AG10803 (cell line): ENCODE measurements around a stretch of chr19.

DNA sequence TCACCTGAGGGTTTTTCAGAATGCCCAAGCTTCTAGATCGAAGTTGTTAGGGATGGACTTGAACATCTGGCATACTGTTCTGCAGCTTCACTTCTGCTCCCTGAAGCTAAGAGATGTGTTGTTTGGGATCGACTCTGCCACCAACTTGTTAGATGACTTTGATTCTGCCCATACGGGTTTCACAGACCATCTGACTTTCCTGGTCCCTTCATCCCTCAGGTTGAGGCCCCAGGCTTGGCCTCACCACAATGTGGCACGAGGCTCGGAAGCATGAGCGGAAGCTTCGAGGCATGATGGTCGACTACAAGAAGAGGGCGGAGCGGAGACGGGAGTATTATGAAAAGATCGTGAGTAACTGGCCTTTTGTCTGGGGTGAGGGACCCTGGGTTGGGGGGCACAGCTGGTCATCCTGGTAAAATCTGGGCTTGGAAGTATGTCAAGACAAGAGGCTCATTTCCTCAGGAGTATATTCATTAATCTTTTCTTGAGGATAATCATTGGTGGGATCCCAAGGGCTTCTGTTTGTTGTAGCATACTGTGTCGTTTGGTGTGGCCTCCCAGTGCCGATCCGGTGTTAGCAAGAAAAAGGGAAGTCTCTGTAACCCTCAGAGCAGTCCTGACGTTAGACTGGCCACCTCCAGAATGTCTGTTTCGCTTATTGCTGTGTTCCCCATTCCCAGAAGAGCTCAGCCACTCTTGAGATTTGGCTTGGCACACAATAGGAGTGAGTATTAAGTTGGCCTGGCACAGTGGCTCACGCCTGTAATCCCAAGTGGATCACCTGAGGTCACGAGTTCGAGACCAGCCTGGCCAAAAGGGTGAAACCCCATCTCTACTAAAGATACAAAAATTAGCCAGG lies 1.3 kb downstream of the CLASRP start:
- RRBS, result no CpG with 5 or more reads among the region's 20 CpGs

DNA sequence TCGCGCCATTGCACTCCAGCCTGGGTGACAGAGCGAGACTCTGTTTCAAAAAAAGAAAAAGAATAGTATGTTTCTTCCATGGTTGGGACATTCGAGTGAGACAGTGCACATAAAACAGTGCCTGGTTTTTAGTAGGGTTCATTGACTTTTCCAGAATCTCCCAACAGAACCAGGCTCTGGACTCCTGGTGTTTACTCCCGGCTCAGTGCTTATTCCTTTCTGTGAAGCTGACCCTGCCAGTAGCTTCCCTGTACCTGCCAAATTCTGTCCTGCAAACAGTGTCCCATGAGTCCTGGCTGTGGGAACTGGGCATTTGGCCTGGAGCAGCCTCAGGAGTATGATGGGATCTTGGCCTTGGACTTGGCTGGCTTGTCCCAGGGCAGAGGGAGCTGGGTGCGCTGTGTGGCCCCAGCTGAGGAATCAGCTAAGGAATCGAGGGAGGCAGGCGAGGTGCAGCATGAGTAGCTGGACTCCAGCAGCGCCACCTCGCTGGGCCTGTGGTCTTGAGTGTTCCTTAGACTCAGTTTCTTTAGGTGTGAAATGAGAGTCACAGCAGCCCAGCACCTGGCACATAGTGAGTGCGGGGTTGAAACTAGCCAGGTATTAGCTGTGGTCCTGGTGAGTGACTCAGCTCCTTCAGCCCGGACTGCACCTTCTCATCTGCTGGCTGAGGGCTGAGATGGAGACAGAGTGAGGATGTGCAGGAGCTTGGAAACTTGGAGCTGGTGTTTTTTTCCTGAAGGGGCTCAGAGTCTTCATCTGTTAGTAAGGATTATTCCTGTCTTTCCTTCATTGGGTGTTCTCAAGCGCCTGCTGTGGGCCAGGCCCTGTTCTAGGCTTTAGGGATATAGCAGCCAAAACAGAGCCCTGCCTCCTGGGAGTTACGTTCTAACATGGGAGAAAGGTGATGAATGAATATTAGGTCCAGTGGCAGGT lies 10.4 kb downstream of the CLASRP start:
- RRBS, result no CpG with 5 or more reads among the region's 14 CpGs

DNA sequence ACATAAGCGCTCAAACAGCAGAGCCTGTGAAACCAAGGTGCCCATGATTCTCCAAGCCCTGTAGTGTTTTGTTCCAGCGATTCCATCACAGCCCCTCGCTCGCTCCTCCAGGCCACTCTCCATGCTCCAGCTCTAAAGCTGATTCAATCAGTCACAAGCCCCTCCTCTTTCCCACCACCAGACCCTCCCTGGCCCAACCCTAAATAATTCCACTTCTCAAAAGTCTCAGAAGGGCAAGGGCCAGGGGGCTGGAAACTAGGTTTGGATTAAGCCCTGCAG lies 1.6 kb downstream of the ZNF296 start:
- RRBS, result no CpG with 5 or more reads among the region's 4 CpGs

- RRBS, result no CpG with 5 or more reads among the region's 10 CpGs
These were observed 7.4 kb downstream of the TRAPPC6A start for GRCh38 chr19:45170544-45171064.

DNA sequence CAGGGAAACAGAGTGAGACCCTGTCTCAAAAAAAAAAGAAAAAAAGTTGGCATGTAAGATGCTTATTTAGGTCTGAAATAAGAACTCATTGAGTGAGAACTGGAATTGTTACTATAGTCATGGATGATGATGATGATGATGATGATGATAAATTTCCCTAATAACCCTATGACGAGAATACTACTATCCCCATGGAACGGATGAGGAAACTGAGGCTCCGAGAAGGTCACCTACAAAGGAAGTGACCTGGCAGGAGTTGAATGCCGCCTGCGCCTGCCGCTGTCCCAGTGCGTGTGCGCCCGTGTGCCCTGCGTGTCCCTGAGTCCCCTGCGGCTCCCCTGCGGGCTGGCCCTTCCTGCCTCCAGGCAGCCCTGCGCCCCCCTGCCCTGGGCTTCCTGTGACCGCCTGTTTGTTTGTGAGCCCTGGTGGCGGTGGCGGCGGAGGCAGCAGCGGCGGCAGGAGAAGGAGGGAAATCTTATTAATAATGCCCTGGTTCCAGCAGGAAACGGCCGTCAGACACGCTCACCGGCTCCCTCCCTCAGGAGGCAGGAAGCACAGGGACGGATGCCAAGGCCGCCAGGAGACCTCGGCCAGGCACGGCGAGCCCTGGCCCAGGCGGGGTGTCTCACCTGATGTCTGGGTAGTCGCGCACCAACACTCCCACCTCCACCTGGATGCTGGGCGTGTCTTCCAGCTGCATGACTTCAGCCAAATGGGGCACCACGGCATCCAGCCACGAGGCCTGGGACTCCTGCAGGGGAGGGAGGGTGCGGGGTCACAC lies 29.6 kb downstream of the EXOC3L2 start:
- RRBS, result no CpG with 5 or more reads among the region's 35 CpGs

DNA sequence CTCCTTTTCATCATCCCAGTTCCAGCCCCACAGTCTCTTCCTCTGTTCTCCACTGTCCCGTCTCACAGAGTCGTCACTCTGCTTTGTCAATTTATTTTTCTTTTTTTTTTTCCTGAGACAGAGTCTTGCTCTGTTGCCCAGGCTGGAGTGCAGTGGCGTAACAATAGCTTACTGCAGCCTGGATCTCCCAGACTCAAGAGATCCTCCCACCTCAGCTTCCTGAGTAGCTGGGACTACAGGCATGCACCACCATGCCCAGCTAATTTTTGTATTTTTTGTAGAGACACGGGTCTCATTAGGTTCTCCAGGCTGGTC lies 668 bp upstream of the EXOC3L2 start:
- RRBS, result no CpG with 5 or more reads among the region's 4 CpGs

GRCh38 chr19:45279697-45280311 lies 28.7 kb downstream of the MARK4 start:
- RRBS, result no CpG with 5 or more reads among the region's 5 CpGs

- RRBS, result 81% methylated on average over 4 of the region's 12 CpGs
These were observed 22.1 kb downstream of the CKM start for GRCh38 chr19:45300342-45301171.

DNA sequence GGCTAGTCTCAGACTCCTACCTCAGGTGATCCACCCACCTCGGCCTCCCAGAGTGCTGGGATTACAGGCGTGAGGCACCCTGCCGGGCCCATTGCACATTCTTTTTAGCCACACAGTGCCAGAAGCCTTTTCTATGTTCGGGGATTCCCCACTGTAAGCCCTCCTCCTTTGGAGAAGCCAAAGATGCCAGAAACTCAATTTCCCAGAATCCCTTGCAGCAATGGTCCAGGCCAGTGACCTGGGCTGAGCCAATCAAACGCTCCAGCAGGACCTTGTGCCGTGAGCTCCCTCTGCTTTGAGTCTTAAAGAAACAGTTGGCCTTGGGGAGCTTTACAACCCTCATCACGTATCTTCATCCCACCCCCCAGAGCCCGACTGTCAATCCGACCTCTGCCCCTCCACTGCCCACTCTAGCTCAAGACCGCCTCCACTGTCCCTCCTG lies 3.5 kb upstream of the CKM start:
- RRBS, result no CpG with 5 or more reads among the region's 10 CpGs

GRCh38 chr19:45404673-45404975 lies 245 bp downstream of the PPP1R13L start:
- RRBS, result no CpG with 5 or more reads among the region's 17 CpGs

- RRBS, result 2% methylated on average over 26 of the region's 81 CpGs
These were observed 16.0 kb upstream of the ERCC1 start for GRCh38 chr19:45439551-45440351.

DNA sequence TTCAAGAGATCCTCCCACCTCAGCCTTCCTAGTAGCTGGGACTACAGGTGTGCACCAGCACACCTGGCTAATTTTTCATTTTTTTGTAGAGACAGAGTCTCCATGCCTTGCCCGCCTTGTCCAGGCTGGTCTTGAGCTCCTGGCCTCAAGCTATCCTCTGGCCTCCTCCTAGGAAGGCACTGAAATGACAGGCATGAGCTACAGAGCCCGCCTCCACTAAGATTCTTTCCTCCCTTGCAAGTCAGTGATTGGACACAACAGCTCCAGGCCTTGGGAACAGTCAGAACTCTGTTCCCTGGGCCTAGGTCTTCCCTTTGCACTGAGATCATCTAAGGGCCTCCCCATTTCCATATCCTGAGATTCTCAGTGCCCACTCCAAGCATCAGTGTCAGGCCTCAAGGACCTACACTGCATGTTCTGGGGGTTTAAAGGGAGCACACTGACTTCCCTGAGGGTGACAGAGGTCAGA lies 17.1 kb upstream of the ERCC1 start:
- RRBS, result no CpG with 5 or more reads among the region's 2 CpGs

- RRBS, result 4% methylated on average over 8 of the region's 65 CpGs
These were observed 20.6 kb upstream of the ERCC1 start for GRCh38 chr19:45443899-45445136.

DNA sequence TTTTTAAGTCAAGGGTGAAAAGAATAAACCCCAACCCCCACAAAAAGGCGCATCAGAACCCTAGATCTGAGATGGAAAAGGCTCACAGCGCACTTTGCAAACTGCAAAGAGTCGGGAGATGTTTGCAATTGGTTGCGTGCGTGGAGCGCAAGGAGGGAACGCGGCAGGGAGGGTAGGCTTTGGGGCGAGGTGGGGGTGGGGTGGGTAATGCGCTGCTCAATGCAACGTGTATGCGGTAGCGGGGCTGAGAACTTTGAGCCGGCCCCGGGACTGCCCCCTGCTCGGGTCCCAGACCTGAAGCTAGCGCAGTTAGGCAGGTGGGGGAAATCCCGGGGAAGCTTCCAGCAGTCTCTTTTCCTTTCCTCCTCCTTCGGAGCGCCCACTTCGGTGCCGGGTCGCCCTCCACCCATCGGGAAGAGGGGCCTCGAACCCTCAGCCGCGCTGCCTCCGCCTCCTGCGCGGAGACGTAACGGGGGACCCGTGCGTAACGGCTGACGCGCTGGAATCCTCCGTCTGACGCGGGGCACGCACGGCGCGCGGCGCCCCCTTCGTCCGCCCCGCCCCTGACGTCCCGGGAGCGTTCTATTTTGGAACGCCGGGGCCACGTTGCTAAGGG lies 1.1 kb downstream of the FOSB start:
- RRBS, result 2% methylated on average over 8 of the region's 55 CpGs

- RRBS, result no CpG with 5 or more reads among the region's 33 CpGs
These were observed 6.7 kb downstream of the FOSB start for GRCh38 chr19:45474241-45475056.

- RRBS, result 2% methylated on average over 6 of the region's 32 CpGs
These were observed 600 bp upstream of the VASP start for GRCh38 chr19:45506666-45507091.

- RRBS, result 24% methylated on average over 6 of the region's 53 CpGs
These were observed 21.6 kb downstream of the VASP start for GRCh38 chr19:45528680-45529446.

- RRBS, result no CpG with 5 or more reads among the region's 13 CpGs
These were observed 22.2 kb downstream of the VASP start for GRCh38 chr19:45529459-45529803.

DNA sequence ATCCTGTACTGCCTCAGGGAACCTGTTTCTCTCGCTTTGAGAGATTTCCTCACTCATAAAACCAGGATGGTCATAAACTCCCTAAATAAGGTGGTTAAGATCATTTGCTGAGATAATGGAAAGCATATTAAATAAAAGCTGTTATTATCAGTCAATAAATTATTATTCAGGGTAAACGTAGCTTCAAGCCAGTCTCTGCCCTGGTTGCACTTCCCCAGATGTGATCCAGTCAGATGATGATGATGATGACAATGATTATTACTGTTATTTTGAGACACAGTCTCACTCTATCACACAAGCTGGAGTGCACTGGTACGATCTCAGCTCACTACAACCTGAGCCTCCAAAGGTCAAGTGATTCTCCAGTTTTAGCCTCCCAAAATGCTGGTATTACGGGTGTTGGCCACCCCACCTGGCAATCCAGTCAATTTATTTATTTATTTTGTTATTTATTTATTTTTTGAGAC lies 16.8 kb downstream of the OPA3 start:
- RRBS, result no CpG with 5 or more reads among the region's 4 CpGs

- RRBS, result 6% methylated on average over 16 of the region's 45 CpGs
These were observed 6.2 kb upstream of the EML2 start for GRCh38 chr19:45645202-45645905.